ENCODE measurements around the genes GAGE12J, GAGE12G, EZHIP, MAGED4, XAGE5 and HSD17B10.

GRCh38 chrX:49321958-49322266 lies at the start of gene GAGE12J:
Gene GAGE12J, plus strand, starts transcription at chrX:49322037.
- PRO-cap, result no peak

DNA sequence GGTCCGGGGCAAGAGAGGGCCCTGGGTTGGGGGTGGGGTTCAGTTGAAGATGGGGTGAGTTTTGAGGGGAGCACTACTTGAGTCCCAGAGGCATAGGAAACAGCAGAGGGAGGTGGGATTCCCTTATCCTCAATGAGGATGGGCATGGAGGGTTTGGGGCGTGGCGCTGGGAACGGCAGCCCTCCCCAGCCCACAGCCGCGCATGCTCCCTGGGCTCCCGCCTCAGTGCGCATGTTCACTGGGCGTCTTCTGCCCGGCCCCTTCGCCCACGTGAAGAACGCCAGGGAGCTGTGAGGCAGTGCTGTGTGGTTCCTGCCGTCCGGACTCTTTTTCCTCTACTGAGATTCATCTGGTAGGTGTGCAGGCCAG lies at the start of gene GAGE12G:
Gene GAGE12G, plus strand, starts transcription at position 245 of the 369 bp plus-strand sequence.
- PRO-cap, result no peak

- PRO-cap, result no peak
Measured at GRCh38 chrX:49844411-49845042, 15.4 kb downstream of the PAGE4 start.

DNA sequence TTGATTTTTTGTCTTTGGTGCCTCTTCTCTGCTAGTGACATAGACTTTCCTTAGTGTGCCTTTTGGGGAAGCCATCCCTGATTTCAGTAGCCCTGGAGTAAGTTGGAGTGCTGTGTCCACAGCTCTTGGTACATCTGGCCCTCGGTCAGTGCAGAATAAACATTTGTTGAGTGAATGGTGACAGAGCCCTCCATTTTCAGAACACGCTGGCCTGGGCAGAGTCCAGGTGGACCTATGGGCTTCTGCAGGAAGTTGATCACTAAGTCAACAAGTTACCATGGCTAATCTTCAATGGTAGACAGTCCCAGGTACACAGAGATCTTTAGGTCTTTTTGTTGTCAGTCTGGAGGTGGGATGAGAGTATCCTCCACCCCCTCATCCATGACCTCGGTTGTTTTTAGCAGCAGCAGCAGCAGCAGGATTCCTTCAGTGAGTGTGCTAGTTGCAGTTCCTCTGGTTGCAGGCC lies 2.0 kb upstream of the USP27X start:
- PRO-cap, result no peak

GRCh38 chrX:50117577-50117990 lies 83.2 kb downstream of the AKAP4 start:
- PRO-cap, result no peak

- PRO-cap, result no peak
Measured at GRCh38 chrX:50431423-50431977, 39.1 kb downstream of the DGKK start.

- PRO-cap, result no peak
Measured at GRCh38 chrX:50624403-50624814, 153.8 kb upstream of the DGKK start.

DNA sequence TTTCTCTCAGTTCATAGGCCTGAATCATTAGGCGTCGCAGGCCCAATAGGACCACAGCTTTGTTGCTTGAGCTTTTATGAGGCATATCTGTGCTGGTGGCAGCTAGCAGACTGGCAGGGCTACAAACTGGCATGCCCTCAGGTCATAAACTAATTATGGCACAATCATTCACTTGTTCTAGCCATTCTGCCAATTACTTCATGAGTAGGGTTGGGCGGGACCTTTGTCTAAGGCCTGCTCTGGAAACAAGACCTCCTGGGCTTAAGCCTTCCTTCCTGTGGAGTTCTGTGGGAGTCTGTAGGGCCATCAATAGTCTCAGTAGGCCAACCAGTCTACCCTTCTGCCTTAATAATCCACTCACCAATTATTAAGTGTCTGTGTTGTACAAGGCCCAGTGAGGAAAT lies 44.6 kb downstream of the SHROOM4 start:
- PRO-cap, result no peak

GRCh38 chrX:51333458-51333784 lies 799 bp downstream of the NUDT10 start:
- PRO-cap, result no peak

DNA sequence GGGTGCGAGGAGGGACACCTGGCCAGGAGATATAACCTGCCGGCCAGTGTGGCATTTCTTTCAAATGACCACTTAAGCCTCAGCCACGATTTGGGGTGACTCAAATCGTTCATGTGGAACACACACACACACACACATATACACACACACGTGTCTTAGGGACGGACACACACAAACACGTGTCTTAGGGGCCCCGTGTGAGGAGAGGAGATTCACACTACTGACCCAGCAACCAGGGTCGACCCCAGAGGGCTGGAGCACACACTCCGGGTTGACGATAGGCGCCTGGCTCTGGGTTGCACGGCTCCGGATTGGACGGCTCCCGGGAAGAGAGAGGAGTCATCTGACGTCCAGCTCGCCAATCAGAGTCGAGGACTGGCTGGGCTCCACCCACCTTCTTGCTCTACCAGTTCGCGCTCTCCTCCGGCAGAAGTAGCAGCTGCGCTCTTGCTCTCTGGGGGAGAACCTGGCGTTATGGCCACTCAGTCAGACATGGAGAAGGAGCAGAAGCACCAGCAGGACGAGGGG lies at the start of gene EZHIP:
Gene EZHIP, plus strand, starts transcription at position 406 of the 528 bp plus-strand sequence.
- PRO-cap, result no peak

GRCh38 chrX:51901365-51902074 lies 8.1 kb downstream of the MAGED1 start:
- PRO-cap, result no peak

- PRO-cap, result no peak
Measured at GRCh38 chrX:52184598-52185131, at the start of gene MAGED4. Gene MAGED4, plus strand, starts transcription at chrX:52184888.

DNA sequence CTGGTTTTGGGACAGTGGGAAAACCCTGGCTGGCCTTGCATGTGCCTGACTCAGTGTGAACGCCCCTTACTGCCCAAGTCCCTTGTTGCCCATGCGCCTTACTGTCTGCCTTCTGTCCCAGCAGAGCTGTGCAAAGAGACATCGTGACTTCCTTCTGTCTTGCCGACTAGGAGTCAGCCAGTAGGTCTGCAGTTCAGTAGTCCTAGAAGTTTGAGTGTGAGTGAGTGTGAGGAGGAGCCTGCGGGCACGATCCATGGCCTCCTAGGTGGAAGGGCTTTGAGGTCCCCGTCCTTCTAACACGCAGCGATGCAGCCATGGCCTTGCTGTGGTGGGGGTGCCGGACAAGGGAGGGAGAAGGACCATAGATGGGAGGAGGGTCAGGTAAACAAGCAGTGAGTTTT lies 372 bp upstream of the XAGE2 start:
- PRO-cap, result no peak

DNA sequence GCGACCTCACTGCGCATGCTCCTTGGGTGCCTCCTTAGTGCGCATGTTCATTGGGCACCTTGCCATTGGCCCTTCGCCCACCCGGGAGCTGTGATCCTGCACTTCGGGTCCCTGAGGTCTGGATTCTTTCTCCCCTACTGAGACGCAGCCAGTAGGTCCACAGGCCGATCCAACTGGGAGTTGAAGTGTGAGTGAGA lies at the start of gene XAGE5:
Gene XAGE5, plus strand, starts transcription at position 62 of the 197 bp plus-strand sequence.
- PRO-cap, result no peak

GRCh38 chrX:52934229-52935382 lies 23.7 kb downstream of the FAM156A start:
- PRO-cap, result unidirectional peak, minus-strand start at chrX:52934651; unidirectional peak, minus-strand start at chrX:52934758; bidirectional peak, plus-strand start at chrX:52935291, minus-strand start at chrX:52935101

DNA sequence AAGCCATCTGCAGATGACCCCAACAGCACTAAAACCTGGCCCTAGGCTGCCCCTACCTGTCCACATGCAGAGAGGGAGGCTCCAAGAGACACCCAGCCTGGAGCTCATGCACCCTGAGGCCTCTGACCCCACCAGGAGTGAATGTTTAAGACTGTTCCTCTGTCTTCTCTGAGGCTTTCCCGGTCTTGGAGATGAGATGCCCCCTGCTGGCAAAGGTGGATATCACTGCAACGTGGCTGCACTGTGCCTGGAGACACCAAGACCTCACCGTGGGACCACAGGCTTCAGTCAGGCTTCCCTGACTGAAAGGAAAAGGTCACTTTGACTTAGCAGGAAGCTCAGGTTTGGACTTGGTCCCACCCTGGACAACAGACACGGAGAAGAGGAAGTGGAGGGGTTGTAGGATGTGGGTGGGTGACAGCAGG lies 31.7 kb upstream of the FAM156A start:
- PRO-cap, result no peak

GRCh38 chrX:53188836-53189983 lies 35.8 kb downstream of the KDM5C start:
- PRO-cap, result no peak

DNA sequence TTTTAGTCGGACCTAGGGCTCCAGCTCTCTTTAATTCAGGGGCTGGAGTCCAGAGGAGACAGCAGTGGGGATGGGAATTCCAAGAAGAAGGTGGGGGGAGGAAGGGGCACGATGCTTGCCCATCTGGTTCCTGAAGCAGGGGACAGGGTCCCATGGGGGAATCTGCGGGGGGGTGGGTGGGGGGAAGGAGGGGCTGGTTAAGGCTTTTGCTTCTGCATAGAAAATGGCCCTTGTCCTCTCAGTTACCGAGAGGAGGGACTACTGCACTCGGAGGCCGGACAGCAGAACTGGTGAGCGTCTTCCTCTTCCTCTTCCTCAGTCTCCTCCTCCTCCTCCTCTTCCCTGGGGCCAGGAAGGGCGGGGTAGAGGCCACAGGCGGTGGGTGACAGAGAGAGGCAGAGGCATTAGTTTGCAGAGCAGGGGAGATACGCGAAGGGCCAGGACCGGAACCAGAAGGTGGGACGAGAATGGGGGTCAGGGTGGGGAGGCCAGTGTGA lies 41.8 kb upstream of the KDM5C start:
- PRO-cap, result no peak

DNA sequence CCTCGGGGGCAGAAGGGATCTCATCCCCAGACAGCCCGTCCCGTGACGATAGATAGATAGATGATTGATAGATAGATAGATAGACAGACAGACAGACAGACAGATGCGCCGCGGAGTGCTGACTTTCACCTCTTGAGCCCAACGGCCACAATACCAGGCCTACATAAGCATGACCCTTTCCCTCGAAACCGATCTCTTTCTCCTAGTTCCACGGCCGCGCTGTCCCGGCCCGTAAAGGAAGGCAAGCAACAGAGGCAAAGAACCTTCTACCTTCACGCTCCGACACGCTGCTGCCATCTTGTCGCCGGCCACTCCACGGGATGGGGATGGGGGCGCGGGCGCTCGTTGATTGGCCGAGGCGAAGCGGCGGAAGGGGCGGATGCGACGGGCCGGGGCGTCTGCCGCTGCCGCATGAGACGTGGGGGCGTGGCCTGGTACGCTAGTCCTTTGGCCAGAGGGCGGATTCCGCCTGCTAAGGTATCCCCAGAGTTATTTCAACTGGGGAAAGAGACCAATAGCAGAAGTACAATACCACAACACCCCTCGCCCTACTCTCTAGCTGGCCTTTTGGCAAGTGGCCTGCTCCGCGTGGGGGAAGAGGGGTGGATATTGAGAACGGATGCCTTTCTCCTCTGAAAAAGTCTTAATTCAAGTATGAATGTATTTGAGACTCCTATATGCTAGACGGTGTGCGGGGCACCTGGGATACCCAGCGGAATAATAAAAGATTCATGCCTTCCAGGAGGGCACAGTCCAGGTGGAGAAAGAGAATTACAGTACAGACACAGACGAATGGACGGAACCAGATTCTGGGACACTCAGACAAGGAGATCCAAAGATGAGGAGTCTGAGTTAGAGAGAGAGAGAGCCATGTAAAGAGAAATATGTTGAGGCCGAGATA lies at the start of gene HSD17B10:
Gene HSD17B10, minus strand, starts transcription at position 322 of the 901 bp plus-strand sequence.
- PRO-cap, result bidirectional peak, plus-strand start at position 454 of the sequence, minus-strand start at position 322 of the sequence

DNA sequence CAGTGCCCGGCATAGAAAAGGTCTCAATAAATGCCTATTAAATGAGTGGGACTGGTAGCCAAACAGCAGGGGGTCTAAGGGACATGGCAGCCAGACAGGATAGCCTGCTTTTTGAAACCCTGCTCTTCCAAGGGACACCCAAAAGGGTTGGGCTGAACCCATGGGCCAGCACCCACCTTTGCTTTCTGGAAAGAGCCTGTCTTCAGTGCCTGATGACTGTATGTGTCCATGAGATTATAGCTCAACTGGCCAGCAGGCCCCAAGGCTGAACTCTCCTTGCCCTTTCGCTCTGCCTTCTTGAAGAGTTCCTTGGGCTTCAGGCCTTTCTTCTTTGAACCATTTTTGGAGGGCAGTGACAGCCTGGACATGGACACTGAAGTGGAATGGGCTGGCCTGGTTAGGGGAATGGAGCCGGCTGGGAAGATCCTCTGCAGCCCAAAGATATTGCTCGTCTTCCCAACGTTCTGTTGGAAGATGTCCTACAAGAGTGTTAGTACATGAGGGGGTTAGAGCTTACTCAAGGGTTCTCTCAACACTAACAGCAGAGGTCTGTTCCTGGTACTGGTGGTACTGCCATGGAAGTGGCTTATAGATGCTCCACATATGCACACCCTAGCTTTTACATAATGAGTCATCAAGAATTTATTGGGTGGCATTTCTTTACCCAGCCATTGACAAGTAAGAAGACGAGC lies 50.7 kb downstream of the PHF8 start:
- PRO-cap, result no peak